Neural progenitor cell (in vitro differentiated cells): Measurements from ENCODE around the gene RXFP2.

DNA sequence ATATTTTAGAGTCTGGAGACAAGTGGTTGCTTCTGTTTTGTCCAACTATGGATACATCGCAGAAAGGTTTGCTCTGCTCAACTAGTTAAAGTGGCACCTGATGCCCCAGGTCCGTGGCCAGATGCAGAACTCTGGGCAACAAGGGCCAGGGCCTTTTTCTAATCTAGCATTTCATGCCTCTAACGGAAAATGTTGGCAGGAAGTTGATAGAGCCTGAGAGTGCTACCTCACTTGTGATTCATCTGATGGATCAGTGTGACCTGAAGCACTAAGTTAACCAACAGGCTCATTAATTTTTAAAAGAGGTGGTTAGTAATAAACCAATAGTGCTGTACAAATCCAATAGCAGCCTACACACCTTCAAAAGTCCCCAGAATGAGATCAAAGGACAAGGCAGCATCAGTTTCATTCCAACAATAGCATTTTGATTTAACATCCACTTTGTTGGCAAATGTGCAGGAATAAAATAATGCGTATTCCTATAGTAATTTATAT is 19.0 kb downstream of the UBE2L5 start:
- RAMPAGE, long total RNA, result no peak

DNA sequence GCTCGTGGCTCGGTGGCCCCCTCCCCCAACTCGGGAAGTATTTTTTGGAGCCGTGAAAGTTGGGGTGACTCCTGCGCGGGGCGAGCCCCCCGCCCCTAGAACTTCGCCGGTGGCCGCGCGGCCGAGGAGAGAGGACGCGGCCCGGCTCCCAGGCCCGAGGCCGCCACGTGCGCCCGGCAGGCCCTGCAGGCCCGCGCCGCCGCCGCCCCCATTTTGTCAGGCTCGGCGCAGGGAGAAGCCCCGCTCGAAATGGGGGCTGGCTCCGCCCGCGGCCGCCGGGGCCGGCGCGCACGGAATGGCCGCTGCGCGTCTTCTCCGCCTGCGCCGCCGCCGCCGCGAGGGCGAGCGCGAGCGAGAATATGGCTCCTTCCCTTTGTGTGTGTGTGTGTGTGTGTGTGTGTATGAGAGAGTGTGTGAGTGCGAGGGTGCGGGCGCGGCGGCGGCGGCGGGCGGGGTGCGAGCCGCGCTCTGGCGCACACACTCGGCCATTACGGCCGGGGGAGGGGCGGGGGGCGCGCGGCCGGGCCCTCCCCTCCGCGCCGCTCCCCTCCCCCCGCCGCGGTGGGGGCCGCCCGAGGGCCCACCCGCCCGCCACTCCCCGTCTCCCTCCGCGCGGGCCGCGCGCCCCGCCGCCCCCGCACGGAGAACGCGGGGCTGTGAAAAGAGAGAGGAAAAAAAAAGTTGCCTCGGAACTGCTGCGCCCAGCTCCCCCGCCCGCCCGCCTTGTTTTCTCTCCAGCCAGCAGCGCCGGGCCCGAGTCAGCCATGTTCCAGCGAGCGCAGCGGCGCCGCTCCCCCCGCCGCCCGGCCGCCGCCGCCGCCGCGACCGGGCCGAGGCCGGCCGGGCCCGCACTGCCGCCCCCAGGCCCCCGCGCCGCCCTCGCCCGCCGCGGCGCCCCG is 1.1 kb downstream of the HMGB1 start:
- RAMPAGE, long total RNA, result no peak

DNA sequence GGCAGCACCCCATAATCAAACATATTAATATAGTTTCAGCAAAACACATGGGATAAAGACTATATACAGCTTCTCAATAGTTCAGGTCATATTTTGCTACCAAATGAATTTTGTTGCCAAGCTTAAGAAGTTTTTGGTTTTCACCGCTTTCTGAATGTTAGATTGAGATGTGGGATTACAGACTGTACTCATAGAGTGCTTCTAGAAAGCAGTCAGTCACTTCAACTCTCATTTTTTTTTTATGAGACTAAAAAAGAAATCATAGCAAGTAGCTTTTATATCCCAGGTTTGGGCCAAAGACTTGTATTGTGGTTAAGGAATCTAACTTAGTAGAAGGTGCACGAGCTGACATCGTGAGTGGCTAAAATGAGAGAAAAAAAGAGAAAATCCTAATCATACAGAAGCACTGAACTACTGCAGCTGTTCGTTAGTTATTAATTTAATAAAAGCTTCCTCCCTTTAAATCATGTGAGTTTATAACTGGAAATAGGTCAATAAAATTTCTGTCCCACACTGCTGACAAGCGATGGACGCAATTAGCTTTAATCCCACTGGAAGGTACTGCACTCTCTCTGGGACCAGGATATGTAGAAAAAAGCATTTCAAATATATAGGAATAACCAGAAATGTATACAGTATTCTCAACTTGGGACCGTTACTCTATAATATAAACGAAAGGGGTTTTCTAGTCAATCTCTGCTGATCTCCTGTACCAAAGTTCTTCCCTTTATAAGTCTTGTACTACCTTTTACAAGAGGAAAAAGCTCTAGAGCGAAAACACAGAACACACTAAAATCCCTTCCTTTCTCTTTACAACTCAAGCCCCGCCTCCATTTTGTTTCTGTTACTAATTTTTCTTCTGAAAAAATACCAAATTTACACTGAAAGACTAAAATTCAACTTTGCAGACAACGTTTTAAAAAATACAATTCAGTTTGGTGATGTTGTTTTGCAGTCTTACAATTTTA is 2.0 kb upstream of the USPL1 start:
- RAMPAGE, long total RNA, result no peak

- RAMPAGE, long total RNA, result no peak
Observed at GRCh38 chr13:30659830-30660633, 42.3 kb downstream of the USPL1 start.

- RAMPAGE, long total RNA, result no peak
Observed at GRCh38 chr13:30847827-30848505, 58.1 kb upstream of the MEDAG start.

GRCh38 chr13:30873060-30873478 is 33.0 kb upstream of the MEDAG start:
- RAMPAGE, long total RNA, result no peak

GRCh38 chr13:30908230-30909043 is 2.4 kb downstream of the MEDAG start:
- RAMPAGE, long total RNA, result no peak

- RAMPAGE, long total RNA, result no peak
Observed at GRCh38 chr13:31160532-31161285, 995 bp downstream of the HSPH1 start.

DNA sequence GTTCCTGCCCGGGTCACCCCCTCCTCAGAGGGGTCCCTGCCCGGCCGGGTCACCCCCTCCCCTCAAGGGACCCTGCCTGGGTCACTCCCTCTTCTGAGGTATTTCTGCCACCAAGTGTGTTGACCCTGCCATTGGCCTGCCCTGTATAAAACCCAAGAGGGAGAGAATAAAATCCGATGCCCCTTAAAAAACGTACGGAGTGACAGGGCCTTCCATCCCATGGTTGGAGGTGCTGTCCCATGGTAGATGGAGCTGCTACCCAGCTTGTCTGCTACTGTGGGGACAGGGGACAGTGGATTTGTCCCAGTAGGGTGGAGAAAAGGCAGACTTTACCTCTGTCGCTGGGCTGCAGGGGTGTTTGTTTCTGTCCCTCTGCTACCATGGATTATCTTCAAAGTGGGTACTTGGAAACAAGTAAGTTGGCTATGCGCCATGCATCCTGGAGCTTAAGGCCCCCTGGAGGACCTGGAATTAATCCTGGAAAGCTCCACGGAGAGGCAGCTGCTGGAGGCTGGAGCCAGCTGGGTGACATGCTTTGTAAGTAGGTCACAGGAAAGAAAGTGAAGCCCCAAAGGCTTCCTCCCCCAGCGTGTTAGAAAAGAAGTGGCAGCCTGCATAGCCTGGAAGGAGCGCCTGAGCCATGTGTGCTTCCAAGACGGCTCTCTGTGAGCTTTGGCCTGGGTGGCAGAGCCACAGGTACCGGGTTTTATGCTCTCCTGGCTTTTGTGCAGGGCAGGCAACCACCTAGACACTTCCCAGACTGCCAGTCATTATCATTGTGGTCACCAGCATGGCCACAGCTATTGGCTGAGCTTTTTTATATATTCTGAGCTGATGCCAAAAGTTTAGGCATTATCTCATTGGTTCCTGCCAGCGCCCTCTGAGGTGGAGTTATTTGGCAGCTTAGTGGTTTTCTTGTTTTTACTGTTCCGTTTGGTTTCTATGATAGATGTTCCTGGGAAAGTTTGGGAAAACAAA is 9.4 kb downstream of the B3GLCT start:
- RAMPAGE, long total RNA, result no peak

DNA sequence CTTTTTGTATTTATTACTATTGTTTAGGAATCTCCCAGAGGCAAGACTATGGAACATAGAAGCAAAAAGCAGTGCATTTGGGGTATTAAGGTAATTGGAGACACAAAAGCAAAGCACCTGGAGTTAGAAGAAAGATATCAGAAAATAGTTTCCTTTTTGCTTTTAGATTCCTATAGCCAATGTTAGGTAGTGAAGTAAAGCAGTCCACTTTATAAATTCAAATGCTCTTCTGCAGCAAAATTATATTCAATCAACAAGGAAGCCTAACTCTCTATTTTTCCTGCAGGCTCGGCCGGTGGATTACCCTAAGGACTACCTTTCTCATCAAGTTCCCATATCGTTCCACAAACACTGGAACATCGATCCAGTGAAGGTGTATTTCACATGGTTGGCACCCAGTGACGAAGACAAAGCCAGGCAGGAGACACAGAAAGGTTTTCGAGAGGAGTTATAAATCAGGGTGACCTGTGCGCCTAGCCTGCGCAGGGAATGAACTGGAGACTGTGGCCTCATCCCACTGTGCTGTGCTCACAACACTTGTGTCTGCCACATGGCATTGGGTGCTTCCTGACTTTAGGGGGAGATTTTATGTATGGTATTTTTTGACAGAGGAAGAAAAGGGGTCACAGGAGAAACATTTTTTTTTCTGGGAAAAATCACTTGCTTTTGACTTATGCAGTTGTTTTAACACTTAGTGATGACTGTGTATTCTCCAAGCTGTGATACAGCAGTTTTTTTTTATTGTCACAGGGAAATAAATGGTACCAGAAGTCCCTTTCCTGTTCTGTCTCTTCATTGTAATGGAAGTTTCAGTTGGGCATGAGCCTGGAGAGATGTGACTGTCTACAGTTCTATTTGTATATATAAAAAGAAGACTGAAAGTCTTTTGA is 129.7 kb downstream of the B3GLCT start:
- RAMPAGE, long total RNA, result no peak

GRCh38 chr13:31374620-31374972 is 174.8 kb downstream of the B3GLCT start:
- RAMPAGE, long total RNA, result no peak

DNA sequence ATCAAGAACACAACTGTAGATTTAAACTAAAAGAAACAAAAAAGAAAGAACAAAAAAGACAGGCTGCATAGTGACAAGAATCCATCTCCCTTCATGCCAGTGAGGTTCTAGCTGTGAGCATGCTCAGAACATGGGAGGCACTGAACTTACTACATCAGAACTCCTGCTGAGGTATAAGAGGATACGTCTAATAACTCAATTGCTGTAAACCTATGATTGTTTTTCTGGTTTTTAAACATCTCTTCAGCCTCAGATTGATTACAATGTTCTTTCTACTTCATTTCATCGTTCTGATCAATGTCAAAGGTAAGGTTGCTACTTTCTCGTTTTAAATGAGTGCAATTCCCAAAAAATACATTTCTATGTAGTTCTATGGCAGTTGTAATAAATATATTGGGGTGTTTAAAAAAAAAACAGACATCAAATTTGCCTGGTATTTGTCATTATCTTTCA is at the start of gene RXFP2:
Gene RXFP2, plus strand, starts transcription at position 126 of the 453 bp plus-strand sequence.
- RAMPAGE, long total RNA, result no peak

- RAMPAGE, long total RNA, result no peak
Observed at GRCh38 chr13:31859231-31859916, 120.0 kb downstream of the RXFP2 start.

GRCh38 chr13:31896278-31896733 is 135.3 kb upstream of the FRY start:
- RAMPAGE, long total RNA, result no peak

GRCh38 chr13:32261439-32262348 is 53.5 kb downstream of the ZAR1L start:
- RAMPAGE, long total RNA, result no peak

GRCh38 chr13:32264440-32264941 is 50.7 kb downstream of the ZAR1L start:
- RAMPAGE, long total RNA, result no peak

DNA sequence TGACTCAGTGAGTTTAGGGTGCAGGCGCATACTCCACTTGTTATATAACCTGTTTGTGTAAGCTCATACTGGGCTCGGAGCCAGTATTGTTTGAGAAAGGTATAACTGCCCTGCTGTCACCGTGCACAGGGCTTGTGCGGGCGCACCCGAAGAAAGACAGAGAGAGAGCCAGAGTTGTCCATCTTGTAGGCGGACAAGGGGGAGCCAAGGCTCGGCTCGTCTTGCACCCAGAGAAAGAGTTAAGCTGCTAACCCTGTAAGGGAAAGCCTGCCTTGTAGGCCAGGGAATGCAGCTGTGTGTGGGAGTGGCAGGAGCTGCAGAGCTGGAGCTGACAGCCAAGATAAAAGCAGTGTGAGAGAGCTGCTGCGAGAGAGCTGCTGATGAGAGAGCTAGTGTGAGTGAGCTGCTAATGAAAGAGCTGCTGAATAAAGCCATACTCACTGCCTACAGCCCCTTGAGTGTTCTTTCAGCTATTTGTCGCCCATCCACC is 43.5 kb upstream of the N4BP2L1 start:
- RAMPAGE, long total RNA, result no peak

- RAMPAGE, long total RNA, result no peak
Observed at GRCh38 chr13:32537835-32537953, 901 bp downstream of the N4BP2L2 start.

DNA sequence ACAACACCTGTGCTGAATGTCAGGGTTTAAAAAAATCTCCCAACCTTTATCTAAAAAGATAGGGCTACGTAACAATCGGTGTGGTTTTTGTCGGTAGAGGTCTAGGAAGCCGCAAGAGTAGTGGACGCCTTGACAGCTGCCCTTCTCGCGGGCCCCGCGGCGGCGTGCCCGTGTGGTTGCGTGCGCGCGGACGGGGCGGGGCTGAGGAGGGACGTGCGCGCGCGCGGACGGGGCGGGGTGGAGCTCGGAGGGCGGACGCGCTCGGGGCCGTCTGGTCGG is 232 bp upstream of the PDS5B start:
- RAMPAGE, long total RNA, result no peak

GRCh38 chr13:32889667-32890002 is 126.6 kb upstream of the KL start:
- RAMPAGE, long total RNA, result no peak